A375 (cell line): ENCODE data around the genes RNF17, NUP58, ATP8A2 and RNF6.

- RAMPAGE, long total RNA = no peak
These were observed 9.1 kb upstream of the TNFRSF19 start for GRCh38 chr13:23561155-23561496.

- RAMPAGE, long total RNA = no peak
These were observed 29.1 kb downstream of the TNFRSF19 start for GRCh38 chr13:23599175-23599906.

DNA sequence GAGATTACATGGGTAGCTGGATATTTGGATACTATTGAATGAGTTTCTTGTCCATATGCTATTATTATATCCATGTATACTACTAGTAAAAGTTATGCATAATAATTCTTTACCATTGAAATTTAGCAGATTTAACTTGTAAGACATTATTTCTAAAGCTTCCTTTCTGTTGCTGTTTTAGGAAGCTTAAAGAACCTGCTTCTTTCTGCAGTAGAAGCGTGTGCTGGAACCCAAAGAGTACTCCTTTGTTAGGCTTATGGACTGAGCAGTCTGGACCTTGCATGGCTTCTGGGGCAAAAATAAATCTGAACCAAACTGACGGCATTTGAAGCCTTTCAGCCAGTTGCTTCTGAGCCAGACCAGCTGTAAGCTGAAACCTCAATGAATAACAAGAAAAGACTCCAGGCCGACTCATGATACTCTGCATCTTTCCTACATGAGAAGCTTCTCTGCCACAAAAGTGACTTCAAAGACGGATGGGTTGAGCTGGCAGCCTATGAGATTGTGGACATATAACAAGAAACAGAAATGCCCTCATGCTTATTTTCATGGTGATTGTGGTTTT, 103.1 kb downstream of the TNFRSF19 start:
- RAMPAGE, long total RNA = no peak

DNA sequence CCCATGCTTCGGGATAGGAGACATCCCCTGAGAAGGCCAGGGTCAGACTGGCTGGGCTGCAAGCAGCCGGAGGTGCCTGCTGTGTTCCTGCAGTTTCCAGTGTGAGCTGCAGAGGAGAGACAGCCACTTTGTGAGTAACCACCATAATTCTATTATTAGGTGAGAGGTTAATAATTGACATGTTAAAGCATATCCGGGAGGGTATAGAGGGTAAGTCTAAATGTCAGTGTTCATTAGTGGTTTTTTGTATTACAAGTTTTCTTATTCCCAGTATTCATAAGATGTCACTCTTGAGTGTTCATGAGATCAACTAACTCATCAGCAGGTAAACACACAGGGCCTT, 116.8 kb upstream of the MIPEP start:
- RAMPAGE, long total RNA = no peak

DNA sequence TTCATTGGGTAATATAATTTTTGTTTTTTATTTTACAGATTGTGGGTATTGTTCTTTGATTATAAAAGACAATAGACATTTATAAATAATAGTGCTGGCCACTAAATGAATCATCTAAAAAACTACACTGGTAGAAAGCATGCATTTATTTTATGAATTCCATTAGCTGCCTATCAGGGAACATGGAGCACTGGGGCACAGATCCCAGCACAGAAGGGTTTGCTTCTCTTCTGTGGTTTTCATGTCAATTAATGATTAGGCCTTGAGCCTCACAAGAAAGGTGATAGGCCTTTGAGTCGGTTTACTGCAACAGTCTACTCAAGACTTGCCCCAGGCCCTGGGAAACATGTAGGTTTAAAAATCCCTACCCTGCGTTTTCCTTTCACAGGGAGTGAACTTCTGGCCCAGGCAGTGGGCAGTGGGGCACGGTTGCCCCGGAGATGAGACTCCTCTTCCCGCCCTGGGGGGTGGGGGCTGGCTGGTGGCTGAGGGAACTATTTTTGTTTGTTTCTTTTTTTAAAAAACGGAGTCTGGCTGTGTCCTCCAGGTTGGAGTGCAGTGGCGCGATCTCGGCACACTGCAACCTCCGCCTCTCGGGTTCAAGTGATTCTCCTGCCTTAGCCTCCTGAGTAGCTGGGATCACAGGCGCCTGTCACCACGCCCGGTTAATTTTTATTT, 637 bp upstream of the SPATA13 start:
- RAMPAGE, long total RNA = no peak

DNA sequence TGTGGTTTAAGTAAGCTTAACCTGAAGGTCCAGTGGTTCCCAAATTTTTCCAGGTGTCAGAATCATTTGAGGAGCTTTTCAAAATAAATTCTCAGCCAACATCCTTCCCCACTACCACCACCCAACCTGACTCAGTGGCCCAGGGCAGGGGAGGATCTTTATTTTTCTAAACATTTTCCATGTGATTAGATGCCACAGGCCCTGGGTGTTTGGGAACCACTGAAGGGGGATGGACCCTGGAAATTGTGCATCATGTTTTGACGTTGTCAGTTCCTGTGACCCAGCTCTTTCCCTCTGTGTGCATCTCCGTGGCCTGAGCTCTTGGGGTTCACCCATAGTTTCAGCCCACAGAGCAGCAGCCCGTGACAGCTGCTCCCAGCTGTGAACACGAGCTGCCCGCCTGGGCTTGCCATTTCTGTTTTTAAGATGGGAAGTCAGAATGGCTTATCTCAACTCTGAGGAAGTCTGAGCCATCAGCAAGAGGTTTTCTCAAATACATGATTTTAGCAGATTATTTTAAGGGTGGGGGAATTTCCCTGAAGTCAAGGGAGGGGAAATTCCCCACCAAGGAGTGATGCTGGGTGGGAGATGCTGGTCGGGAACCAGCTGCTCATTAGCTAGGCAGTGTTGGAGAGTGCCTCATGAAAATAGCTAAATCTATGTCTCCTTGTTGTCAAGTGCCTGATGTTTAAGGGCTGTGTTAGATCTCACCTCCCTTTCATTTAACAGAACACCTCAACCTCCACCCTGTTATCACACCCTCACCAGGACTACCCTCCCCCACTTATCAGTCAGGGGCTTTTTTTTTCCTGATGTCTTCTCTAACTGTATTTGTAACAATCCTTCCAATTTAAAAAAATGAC, 34.9 kb upstream of the C1QTNF9 start:
- RAMPAGE, long total RNA = no peak

GRCh38 chr13:24280580-24281467, 28.6 kb upstream of the C1QTNF9 start:
- RAMPAGE, long total RNA = no peak

- RAMPAGE, long total RNA = no peak
These were observed 6.5 kb upstream of the C1QTNF9 start for GRCh38 chr13:24302636-24303489.

GRCh38 chr13:24510654-24511873, 1.5 kb downstream of the PARP4 start:
- RAMPAGE, long total RNA = no peak

GRCh38 chr13:24559881-24560364, 47.3 kb upstream of the PARP4 start:
- RAMPAGE, long total RNA = no peak

GRCh38 chr13:24763949-24764317, at the start of gene RNF17:
TSS of gene RNF17 (plus strand) at chr13:24764169.
- RAMPAGE, long total RNA = no peak

GRCh38 chr13:24905295-24906412, 17.0 kb downstream of the CENPJ start:
- RAMPAGE, long total RNA = no peak

DNA sequence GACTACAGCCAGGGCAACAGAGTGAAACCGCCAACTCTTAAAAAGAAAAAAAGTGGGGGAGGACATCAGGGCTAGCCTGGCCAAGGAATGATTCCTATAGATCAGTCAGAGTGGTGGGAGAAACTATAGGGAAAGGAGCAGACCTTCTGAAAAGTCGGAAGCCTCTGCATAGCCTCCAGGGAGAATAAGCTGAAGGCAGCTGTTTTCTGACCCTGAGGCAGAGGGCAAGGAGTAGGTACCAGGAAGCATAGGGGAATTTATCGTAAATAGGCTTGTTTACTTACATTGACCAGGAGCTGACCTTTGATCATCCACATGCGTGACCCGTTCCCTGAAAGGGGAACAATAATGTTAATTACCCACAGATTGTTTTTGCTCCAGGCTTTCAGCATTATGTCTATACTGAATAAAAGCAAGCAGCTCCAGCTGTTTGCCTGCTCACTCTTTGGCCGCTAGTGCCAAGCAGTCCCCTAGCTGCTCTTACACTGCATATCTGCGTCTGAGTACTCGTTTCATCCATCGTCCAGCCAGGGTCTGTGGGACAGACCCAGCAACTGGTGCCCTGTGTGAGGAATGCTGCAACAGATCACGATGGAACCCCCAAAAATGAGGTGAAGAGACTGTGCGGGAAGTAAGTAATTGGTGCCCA, 3.0 kb upstream of the CENPJ start:
- RAMPAGE, long total RNA = no peak

DNA sequence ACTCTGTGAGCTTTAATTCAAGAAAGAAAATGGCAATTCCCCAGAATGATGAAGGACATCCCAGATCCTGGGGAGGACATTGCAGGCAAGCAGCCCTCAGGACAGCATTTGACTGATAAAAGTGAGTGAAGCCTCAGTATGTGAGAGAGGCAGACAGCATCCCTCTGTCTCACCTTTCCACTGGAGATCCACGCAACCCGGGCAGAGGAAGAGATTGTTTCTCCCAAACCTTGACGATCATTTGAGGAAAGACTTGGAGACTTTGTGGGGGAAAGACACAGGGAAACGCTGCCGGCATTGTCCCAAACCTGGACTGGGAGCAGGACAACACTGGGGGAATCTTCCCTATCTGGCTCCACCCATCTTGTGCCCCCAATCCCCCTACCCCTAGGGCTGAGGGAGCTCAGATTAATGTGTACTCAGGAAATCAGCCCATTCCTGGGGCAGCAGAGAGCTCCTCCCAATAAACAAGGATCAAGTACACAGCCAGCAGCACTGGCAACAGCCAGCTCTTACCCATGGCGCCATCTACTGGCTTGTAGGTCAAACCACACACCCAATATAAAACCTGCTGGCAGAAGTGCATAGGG, 45.5 kb upstream of the CENPJ start:
- RAMPAGE, long total RNA = no peak

GRCh38 chr13:25285359-25285903, 1.9 kb downstream of the MTMR6 start:
- RAMPAGE, long total RNA = no peak

GRCh38 chr13:25301209-25302530, at the start of gene NUP58:
TSS of gene NUP58 (plus strand) at chr13:25301625.
- RAMPAGE, long total RNA = no peak

DNA sequence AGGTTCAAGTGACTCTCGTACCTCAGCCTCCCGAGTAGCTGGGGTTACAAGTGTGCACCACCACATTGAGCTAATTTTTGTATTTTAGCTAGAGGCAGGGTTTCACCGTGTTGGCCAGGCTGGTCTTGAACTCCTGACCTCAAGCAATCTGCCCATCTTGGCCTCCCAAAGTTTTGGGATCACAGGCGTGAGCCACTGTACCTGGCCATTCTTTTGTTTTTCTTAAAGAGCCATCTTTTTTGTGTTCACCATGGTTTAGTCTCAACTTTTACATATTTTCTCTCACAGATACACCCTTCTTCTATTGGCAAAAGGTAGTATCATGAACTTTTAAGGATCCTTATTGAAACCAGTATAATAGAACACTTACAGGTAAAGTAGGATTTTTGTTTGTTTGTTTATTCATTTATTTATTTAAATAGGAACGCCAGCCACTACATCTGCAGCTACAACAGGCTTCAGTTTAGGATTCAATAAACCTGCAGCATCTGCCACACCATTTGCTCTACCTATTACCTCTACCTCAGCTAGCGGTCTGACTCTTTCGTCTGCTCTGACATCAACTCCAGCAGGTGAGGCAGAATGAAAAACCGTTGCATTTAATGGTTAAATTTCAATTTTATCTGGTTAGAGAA, 11.2 kb downstream of the NUP58 start:
- RAMPAGE, long total RNA = no peak

GRCh38 chr13:25371459-25372336, at the start of gene ATP8A2:
TSS of gene ATP8A2 (plus strand) at chr13:25371974.
- RAMPAGE, long total RNA = no peak

- RAMPAGE, long total RNA = no peak
These were observed 81.5 kb upstream of the SHISA2 start for GRCh38 chr13:26133186-26133845.

DNA sequence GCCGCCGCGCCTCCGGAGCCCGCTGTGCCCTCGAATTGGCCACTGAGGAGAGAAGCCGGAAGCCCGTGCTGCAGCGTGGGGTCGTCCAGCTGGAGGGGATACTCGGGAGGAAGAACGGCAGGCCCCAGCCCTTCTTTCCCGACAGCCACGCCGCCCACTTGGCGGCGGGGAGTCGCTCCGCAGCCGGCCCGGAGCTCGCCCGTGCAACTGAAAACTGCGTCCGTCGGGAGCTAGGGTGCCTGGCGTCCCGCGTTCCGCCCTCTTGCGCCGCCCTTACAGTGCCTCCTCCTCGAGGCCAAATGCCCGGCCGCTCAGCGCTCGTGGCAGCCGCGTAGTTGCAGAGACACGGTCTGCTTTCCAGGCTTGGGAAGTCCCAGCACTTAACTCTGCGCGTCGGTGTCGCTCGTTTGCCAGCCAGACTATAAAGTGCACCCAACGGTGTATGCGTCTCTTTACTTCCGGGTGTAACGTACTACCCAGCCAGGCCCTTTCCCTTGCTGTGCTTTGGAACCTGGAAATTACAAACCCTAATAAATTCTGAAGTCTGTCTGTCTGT, at the start of gene RNF6:
TSS of gene RNF6 (minus strand) at position 209 of the 556 bp plus-strand sequence.
- RAMPAGE, long total RNA = no peak